ENCODE data around the genes LRRC4B, C19orf84 and SIGLEC6.

DNA sequence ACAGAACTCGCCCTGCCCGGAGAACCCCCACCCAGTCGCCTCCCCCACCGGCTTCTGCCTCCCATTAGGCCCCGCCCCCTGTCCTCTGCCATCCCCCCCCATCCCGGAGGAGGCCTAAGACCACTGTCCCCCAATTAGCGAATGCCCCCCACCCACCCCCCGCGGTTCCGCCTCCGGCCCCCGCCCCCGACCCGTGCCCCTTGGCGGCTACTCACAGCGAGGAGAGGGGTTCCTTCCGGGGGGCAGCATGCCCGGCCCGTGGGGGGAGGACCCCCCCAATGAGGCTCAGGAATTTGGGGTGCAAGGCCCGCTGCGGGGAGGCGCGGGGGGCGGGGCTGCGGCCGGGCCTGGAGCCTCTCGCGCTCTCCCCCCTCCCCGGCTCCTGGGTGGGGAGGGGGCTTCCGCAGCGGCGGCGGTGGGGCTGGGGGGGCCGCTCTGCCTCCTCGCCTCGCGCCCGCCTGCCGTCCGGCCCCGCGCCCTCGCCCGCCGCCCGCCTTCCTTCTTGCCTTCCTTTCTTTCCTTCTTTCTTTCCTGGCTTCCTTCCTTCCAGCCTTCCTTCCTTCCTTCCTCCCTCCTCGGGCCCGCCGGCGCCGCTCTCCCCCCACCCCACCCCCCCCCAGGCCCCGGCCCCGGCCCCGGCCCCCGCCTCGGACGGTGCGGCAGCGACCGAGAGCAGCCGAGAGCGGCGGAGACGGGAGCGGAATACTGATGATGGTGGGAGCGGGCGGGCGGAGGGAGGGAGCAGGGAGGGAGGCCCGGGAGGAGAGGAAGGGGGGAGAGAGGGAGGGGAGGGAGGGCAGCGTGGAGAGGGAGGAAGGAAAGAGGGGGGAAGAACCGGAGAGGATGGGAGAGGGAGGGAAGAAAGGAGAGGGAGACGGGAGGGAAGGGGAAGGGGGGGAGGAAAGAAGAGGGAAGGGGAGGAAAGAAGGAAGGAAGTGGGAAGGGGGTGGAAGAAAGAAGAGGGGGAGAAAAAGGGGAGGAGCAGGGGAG, at the start of gene LRRC4B:
Gene LRRC4B (minus strand): TSS at position 707 of the 990 bp plus-strand sequence.
- RRBS: 6% methylated on average over 20 of the region's 72 CpGs

DNA sequence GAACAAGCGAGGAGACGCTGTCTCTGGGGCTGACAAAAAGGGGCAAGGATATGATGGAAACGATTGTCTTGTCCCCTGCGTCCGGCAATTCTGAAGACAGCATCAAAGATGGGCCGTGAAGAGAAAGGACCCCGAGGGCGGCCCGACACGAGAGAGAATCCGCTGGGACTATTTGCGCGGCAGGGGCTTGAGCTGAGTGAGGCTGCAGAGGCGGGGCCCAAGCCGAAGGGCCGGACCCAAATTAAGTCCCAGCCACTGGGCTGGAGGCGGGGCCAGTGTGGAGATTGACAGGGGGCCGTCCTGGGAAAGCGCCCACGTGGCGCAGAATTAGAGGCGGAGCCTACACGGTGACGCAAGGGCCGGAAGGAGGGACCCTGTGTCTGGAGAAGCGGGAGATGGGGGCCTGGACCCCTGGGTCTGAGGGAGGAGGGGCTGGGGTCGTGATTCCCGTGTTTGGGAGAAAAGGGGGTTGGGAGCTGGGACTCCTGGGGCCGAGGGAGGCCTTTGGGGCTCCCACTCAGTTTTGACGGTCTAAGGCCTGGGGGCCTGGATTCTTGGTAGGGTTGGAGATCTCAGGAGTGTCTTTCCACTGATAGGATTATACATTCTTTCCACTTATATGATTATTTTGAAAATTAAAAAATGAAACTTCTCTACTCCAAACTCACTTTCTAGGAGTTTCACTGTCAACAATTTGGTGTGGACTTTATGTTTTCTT, 14.7 kb downstream of the ACP4 start:
- RRBS: no CpG with 5 or more reads among the region's 30 CpGs

- RRBS: no CpG with 5 or more reads among the region's 20 CpGs
Observed at GRCh38 chr19:50819897-50820558, 3.6 kb downstream of the KLK1 start.

GRCh38 chr19:50896451-50897221, 14.6 kb downstream of the KLK4 start:
- RRBS: no CpG with 5 or more reads among the region's 7 CpGs

GRCh38 chr19:51139363-51139829, 2.7 kb upstream of the SIGLEC7 start:
- RRBS: no CpG with 5 or more reads among the region's 3 CpGs

- RRBS: no CpG with 5 or more reads among the region's 7 CpGs
Observed at GRCh38 chr19:51237732-51238591, 12.9 kb upstream of the SIGLECL1 start.

DNA sequence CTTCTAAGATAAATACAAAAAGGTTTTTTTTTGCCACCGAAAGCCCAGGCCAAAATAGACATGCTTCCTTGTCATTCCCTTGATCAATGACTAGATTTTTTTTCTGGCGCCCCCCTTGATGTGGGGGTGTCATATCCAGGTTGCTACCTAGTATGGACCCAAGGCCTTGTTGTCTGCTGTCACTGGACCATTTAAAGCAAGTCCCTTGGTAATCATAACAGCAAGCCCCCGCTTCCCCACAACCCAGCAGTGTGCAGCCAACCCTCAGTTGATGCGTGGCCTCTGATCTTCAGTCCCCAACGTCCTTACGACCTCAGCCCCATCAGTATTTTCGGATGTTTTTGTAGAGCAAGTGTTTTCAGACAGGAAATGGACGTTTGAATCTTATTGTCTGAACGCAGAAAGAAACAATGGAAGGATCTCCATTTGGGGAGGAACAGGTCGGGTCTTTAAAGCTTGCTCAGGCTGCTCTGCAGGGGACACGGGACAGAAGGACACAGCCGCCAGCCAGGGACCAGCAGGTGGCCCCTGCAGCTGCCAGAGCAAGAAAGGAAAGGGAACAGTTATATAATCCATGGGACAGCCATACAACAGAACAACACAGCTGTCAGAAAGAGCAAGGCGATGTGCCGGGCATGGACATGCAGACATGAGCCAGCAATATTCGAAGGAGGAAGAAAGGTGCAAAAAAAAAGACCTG, 18.6 kb upstream of the IGLON5 start:
- RRBS: no CpG with 5 or more reads among the region's 15 CpGs

GRCh38 chr19:51327305-51328104, 14.4 kb downstream of the VSIG10L start:
- RRBS: 8% methylated on average over 9 of the region's 59 CpGs

DNA sequence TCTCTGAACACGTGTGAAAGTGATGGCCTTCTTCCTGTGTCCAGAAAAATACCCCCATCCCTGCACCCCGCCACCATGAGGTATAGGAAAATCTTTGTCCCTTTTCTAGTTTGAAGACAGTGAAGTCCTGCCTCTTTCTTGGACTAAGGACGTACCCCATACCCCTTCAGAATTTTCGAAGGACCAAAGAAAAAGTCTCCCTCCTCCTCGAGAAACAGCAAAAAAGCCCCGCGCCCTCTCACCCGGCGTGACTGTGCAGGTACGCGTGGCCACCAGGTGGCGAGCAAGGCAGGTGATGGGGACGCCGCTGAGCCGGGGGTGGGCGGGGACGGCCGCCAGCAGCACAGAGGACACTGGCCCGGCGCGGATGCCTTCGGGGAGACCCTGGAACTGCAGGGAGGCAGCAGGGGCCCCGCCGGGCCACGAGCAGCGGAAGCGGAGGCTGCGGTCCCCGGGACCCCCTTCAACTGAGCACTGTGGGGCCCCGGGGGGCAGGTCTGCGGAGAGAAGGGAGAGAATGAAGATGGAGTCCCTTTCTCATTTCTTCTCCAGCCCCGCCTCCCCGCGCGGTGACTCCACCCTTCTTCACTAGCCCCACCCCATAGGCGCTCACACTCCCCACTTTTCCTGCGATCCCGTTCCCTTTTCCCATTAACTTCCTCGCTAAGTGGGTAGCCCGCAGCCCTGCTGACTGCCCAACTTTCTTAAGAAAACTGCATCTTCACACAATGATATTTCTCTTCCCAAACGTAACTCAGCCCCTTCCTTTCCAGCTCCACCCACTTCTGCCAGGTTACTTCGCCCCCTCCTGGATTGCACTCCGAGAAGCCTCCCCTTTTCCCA, 3.1 kb downstream of the VSIG10L start:
- RRBS: under 1% methylated on average over 17 of the region's 43 CpGs

- RRBS: 2% methylated on average over 49 of the region's 116 CpGs
Observed at GRCh38 chr19:51339489-51340700, 2.0 kb downstream of the VSIG10L start.

DNA sequence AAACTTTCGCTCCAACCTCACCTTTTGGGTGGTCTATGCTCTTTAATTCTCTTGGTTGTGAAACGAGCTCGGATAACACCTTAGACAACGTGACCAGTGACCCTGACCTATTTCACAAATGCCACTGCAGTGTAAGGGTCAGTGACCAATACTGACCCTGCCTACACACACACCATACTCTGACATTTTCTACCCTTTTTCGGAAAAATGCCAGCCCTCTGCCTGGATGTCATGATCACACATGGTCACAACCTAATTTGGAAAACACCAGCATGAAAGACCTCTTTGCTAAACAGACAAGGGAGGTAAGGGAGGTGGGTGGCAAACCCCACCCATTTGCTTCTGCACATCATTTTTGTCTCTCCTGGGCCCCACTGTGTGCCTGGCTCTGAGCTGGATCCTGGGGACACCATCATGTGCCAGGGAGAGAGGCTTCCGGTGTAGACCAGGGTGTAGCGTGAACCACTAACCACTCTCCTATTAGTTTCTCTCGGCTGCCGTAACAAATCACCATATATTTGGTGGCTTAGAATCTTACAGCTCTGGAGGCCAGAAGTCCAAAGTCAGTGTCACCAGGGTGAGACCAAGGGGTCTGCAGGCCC, 9.9 kb downstream of the ETFB start:
- RRBS: no CpG with 5 or more reads among the region's 9 CpGs

DNA sequence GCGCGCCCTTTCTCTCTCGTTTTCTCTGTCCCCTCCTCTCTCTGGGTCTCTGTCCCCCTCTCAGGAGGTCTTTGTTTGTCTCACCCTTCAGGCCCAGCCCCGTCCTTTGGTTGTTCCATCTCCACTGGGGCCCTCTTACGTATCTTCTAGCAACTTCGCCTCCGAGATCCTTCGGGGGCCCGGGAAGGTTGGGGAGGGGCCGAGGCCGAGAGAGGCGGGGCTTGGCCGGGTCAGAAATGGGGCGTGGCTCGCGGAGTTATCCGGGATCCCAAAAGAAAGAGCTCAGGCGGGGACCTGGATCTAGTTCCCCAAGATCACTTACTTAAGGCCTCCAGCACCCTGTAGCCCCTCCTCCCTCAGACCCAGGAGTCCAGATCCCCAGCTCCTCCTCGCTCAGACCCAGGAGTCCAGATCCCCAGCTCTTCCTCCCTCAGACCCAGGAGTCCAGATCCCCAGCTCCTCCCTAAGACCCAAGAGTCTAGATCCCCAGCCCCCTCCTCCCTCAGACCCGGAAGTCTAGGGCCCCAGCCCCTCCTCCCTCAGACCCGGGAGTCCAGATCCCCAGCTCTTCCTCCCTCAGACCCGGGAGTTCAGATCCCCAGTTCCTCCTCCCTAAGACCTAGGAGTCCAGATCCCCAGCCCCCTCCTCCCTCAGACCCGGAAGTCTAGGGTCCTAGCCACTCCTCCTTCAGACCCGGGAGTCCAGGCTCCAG, at the start of gene C19orf84:
Gene C19orf84 (minus strand): TSS at position 198 of the 713 bp plus-strand sequence.
- RRBS: 29% methylated on average over 7 of the region's 24 CpGs

DNA sequence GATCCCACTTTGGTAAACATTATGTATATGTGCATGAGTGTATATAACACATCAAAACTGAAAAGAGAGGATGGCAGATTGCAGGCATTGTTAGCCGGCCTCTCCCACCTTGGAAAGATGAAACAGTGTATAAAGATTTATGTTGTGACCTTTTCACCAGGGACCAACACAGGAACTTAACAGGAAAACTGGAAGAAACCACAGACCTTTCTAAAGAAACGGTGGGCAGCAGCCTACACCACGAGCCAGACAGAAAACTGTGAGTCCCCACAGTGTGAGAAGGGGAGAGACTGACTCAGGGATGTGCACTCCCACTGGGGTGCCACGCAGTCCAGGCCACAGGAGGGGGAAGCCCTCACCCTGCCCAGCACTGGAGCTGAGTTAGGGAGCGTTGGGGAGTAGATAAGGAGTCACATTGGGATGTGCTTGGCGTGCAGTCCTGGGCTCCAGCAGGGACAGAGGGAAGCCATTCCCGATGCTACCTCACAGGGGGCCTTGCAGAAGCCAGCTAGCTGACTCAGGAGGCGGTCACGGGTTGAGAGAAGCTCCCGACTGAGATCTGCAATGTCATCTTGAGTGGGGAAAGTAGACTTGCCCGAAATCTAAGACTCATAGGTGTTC, 17.5 kb downstream of the SIGLEC8 start:
- RRBS: no CpG with 5 or more reads among the region's 11 CpGs

GRCh38 chr19:51531365-51532140, at the start of gene SIGLEC6:
TSS of gene SIGLEC6 (minus strand) at chr19:51531670.
- RRBS: no CpG with 5 or more reads among the region's 23 CpGs

DNA sequence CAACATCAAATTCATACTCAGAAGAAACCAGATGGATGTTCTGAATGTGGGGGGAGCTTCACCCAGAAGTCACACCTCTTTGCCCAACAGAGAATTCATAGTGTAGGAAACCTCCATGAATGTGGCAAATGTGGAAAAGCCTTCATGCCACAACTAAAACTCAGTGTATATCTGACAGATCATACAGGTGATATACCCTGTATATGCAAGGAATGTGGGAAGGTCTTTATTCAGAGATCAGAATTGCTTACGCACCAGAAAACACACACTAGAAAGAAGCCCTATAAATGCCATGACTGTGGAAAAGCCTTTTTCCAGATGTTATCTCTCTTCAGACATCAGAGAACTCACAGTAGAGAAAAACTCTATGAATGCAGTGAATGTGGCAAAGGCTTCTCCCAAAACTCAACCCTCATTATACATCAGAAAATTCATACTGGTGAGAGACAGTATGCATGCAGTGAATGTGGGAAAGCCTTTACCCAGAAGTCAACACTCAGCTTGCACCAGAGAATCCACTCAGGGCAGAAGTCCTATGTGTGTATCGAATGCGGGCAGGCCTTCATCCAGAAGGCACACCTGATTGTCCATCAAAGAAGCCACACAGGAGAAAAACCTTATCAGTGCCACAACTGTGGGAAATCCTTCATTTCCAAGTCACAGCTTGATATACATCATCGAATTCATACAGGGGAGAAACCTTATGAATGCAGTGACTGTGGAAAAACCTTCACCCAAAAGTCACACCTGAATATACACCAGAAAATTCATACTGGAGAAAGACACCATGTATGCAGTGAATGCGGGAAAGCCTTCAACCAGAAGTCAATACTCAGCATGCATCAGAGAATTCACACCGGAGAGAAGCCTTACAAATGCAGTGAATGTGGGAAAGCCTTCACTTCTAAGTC, 16.3 kb downstream of the ZNF175 start:
- RRBS: no CpG with 5 or more reads among the region's 6 CpGs

GRCh38 chr19:51689092-51689646, 4.0 kb upstream of the SPACA6 start:
- RRBS: 2% methylated on average over 7 of the region's 54 CpGs

GRCh38 chr19:51692115-51693137, 704 bp upstream of the SPACA6 start:
- RRBS: 37% methylated on average over 9 of the region's 28 CpGs

DNA sequence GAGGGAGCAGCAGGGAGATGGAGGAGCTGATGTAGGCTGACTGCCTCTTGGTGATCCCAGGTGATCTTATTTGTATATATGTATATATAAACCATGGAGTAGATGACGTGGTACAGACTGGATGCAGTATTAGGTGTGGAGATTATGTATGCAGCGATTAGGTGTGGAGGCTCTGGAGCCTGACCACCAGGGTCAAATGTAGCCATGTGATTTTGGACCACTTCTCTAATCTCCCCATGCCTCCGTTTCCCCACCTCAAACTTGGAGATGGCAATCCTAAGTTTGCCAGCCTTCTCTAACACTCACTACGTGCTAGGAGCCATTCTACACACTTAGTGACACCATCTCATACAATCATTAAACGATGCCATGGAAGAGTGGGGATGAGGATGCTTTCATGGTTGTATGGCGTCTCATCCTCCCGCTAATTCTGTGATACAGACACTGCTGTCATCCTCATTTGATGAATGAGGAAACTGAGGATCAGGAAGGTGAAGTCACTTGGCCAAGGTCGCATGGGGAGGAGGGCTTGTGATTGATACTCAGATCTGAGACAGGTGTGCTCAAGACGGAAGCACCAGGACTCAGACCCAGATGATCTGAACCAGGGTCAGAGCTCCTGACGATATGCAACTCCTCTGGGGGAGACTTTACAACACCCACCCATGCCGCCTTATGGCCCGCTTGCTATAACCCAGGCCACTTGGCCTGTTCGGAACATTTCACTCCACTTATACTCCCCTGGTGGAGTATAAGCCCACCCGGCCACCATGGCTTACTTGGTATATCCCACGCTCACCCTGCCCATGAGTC, 4.7 kb downstream of the SPACA6 start:
- RRBS: no CpG with 5 or more reads among the region's 15 CpGs

DNA sequence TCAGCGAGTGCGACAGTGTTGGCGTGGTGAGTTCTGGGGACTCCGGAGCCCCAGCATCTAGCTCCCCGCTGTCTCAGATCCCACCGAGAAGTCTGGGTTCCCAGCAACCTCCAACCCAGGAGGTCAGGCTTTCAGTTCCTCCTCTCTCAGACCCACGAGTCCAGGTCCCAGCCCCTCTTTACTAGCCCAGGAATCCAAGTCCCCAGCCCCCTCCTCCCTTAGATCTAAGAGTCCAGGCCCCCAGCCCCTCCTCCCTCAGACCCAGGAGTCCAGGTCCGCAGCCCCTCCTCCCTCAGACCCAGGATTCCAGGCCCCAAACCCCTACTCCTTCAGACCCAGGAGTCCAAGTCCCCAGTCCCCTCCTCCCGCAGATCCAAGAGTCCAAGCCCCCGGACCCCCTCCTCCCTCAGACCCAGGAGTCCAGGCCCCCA, 11.3 kb downstream of the SPACA6 start:
- RRBS: no CpG with 5 or more reads among the region's 10 CpGs

GRCh38 chr19:51750537-51751493, 863 bp downstream of the FPR1 start:
- RRBS: no CpG with 5 or more reads among the region's 7 CpGs